HGPS cell (cell line): ENCODE measurements around a stretch of chr11.

- RRBS, result 5% methylated on average over 4 of the region's 11 CpGs
These were observed 31.2 kb downstream of the DKK3 start for GRCh38 chr11:11977095-11977752.

DNA sequence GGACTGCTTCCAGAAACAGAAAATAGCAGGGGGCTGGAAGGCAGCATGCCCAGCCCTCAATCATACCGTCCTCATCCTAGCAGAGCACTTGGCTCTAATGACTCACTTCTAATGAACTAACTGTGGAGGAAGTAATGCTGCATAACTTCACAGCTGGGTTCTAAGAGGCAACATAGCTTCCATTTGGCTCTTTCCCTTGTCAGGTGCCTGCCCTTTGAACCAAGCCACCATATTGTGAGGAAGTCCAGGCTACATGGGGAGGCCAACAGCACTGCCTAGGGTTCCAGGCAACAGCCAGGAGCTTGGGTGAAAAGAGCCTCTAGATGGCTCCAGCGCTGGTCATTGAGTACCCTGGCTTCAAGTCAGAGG is 27.4 kb downstream of the DKK3 start:
- RRBS, result no CpG with 5 or more reads among the region's 2 CpGs

- RRBS, result 86% methylated on average over 2 of the region's 11 CpGs
These were observed 9.9 kb downstream of the DKK3 start for GRCh38 chr11:11998309-11999045.

- RRBS, result no CpG with 5 or more reads among the region's 8 CpGs
These were observed 1.7 kb downstream of the DKK3 start for GRCh38 chr11:12006581-12007347.

GRCh38 chr11:12051099-12051355 is 42.6 kb upstream of the DKK3 start:
- RRBS, result no CpG with 5 or more reads among the region's 3 CpGs

GRCh38 chr11:12138899-12139982 is 28.9 kb downstream of the MICAL2 start:
- RRBS, result 40% methylated on average over 1 of the region's 14 CpGs

- RRBS, result no CpG with 5 or more reads among the region's 4 CpGs
These were observed 45.8 kb downstream of the MICAL2 start for GRCh38 chr11:12156174-12156562.

GRCh38 chr11:12159462-12160118 is 49.2 kb downstream of the MICAL2 start:
- RRBS, result no CpG with 5 or more reads among the region's 10 CpGs

DNA sequence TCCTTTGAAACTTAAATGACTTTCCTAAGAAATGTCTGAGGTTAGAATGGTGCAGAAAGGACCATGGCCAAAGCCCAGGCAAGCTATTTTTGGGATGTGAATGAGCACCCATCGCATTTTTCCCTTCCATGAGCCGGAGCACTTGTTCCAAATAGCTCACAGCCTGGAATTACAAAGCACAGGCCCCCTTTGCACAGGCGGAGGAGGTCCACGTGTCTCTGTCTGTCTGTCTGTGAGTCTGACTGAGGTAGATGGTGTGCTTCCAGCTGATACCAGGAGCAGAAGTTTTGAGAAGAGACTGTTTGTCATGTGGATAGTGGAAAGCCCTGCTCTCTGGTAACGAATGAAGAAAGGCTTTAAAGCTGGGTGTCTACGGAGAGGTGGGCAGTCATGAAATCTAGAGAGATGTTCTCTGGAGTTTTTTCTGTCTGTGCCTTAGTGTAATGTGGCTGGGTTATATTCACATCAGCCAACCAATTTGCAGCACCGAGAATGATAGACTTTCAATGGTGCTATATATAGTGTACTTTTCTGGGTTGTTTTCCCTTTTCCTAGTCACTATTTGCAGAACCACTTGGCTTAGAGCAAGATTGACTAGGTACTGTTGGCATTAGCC is 50.9 kb downstream of the MICAL2 start:
- RRBS, result no CpG with 5 or more reads among the region's 7 CpGs

DNA sequence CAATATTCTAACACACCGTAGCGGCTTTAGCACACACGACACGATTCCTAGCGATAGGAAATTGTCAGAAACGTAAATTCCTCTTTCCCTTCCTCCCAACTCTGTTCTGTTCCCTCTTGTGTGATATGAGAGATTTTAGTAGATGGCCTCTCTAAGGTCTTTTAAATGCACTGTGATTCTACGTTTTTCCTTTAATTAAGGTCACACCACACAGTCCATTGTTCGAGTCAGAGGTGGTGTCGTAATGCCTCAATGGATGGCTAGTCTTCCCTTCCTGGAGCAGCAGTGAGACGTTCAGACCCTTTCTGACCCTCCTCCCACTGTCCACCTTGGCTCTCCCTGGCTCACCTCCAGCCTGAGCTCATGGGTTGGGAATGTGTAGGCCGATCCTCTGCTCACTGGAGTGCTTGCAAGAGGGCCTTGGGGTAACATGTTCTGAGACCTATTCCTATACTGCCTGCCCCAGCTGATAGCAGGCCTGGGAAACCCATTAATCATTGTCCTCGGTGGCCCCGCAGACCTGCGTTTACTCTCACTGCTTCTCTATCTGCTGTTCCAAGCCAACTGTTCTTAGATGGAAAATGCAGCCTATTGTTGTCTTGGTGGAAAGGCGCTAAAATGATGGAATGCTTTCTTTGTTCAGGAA is 72.2 kb downstream of the MICAL2 start:
- RRBS, result no CpG with 5 or more reads among the region's 15 CpGs

DNA sequence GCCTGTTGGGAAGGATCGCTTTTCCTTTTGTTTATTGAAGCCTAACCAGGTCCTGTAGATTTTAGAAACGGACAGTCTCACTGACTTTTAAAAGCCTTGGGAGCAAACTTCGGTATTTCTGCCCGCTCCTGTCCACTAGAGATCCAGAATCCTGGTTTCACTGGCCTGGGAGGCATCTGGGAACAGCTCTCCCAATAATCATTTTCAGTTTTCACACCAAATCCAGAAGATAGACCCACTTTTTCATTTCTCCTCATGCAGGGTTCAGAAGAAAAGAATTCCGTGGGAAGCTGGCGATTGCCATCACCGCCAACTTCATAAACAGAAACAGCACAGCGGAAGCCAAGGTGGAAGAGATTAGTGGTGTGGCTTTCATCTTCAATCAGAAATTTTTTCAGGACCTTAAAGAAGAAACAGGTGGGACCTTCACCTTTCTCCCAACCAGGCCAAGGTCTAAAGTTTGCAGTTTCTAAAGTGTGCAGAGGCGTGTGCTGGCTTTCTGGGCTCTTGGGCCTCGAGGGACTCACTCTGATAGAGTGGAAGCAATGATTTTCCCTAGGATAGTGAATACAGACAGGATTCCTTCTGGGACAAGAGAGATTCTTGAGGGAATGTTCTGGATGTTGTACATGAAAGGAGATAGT is 102.7 kb downstream of the MICAL2 start:
- RRBS, result no CpG with 5 or more reads among the region's 10 CpGs

DNA sequence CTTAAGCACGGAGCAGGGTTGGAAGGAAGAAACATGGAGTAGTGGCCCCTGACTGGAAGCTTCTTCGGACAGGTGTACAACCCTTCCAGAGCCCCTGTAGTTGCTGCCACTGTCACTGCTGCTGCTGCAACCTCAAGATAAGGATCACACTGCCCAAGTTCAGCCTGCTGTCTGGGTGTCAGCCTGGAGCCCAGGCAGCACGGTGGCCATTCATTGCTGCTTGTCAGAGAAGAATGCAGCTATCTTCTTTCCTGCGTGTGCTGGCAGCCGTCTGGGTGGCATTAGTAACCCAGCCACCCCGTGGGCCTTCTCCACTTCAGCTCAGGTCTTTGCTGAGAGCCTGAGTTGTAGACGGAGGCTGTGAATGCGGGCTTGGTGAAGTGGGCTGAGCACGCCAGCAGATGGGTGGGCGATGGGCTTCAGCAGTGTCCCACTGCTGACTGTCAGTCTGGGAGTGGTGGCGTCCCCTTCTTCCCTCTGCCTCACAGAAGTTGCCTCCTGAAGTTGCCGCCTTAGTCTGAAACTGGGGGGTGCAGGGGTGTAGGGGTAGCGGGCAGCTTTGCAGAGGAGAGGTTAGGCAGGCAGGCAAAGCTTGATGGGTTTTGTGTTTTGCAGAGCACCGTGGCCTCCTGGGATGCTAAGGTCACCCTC is 106.8 kb downstream of the MICAL2 start:
- RRBS, result no CpG with 5 or more reads among the region's 14 CpGs

- RRBS, result no CpG with 5 or more reads among the region's 2 CpGs
These were observed 90.4 kb upstream of the PARVA start for GRCh38 chr11:12286980-12287371.

DNA sequence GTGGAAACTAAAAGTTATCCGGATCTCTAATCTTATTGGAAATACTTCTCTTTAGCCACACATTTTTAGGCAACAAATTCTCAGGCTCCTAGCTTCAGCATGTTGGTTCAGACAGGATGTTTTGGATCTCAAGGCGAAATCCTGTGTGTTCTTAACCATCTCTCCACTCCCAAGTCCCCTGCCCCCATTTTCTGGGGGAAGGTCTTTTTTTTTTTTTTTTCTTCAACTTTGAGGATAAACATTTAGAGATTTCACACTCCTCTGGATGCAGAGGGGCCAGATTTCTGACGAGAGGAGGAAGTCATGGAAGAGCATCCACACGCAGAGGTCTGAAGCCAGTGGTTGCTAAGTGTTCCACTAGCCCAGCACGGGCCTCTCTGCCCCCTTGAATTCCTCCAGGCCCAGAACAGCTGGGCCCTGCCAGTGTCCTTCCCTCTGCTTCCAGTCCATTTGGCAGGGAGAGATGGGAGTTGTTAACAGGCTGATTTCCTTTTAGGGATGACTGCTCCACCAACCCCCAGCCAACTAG is 20.3 kb downstream of the PARVA start:
- RRBS, result no CpG with 5 or more reads among the region's 5 CpGs

DNA sequence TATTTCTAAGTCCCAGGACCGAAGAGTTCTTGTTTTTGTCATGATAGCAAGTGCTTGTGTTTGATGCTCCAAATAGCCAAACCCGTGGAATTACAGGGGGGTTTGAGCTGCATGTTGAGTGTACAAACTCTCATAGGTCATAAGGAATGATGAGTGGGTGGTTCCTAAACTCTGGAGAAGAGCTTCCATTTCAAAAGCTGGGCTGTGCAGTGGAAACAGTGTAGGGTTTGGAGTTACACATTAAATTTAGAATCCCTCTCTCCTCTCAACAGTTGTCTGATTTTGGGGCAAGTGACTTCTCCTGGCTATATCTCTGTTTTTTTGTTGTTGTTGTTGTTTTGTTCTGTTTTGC is 58.1 kb downstream of the PARVA start:
- RRBS, result no CpG with 5 or more reads among the region's 2 CpGs

- RRBS, result no CpG with 5 or more reads among the region's 24 CpGs
These were observed 1.1 kb downstream of the TEAD1 start for GRCh38 chr11:12675279-12675767.

- RRBS, result 18% methylated on average over 3 of the region's 13 CpGs
These were observed 1.8 kb downstream of the TEAD1 start for GRCh38 chr11:12675768-12676746.

- RRBS, result no CpG with 5 or more reads among the region's 5 CpGs
These were observed 20.7 kb downstream of the TEAD1 start for GRCh38 chr11:12694793-12695370.

- RRBS, result 90% methylated on average over 2 of the region's 4 CpGs
These were observed 130.8 kb upstream of the RASSF10 start for GRCh38 chr11:12878309-12878726.

- RRBS, result no CpG with 5 or more reads among the region's 10 CpGs
These were observed 61.7 kb upstream of the BMAL1 start for GRCh38 chr11:13215801-13216368.